ENCODE data around the gene EMP1.

DNA sequence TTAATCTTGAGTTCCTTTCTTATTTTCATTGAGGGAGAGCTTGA is 722 bp upstream of the CDKN1B start:
- PRO-cap, 3 experiments: peak in 1 of 3 experiments; most common plus-strand start position 28 of the sequence (in 1)
- RAMPAGE, long total RNA: no peak

- PRO-cap, 3 experiments: no peak in any of the 3 experiments
- RAMPAGE, long total RNA: no peak
- RRBS, 2 experiments: no CpG with 5 or more reads among the region's 2 CpGs
These were observed 3.4 kb downstream of the CDKN1B start for GRCh38 chr12:12720578-12720962.

DNA sequence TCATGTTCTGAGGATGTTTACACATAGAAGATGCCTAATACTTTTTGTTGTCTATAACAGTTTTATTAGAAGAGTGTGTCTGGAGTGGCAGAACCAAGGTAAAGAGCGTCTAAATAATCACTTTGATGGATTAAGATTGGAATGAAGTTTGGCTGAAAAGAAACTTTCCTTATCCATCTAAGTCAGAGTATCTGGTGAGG is 18.6 kb downstream of the DDX47 start:
- PRO-cap, 3 experiments: no peak in any of the 3 experiments
- RAMPAGE, long total RNA: no peak
- RRBS, 2 experiments: no CpG with 5 or more reads among the region's 1 CpG

- PRO-cap, 3 experiments: no peak in any of the 3 experiments
- RAMPAGE, long total RNA: no peak
- RRBS, 2 experiments: no CpG with 5 or more reads among the region's 11 CpGs
These were observed 23.8 kb downstream of the DDX47 start for GRCh38 chr12:12836713-12837550.

DNA sequence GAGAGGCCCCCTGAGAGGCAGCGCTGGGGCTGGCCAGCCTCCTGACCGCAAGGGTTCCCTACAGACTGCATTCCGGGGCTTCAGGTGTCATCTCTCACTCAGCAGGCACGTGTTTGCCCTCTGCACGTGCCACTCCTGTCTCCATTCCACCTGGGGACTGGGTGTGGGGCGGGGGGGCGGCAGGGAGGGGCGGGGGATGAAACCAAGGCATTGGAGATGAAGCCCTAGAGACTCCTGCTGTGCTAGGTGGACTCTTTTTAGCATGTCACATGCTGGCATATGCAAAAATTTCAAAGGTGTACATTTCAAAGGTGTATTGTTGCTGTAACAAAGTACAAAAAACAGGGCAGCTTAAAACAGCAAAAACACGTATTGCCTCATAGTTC is 5.9 kb upstream of the GPRC5A start:
- PRO-cap, 3 experiments: no peak in any of the 3 experiments
- RAMPAGE, long total RNA: no peak
- RRBS, 2 experiments: no CpG with 5 or more reads among the region's 9 CpGs

- PRO-cap, 3 experiments: peak in 2 of 3 experiments; most common plus-strand start chr12:12901272 (in 1); most common minus-strand start chr12:12901133 (in 1)
- RAMPAGE, long total RNA: no peak
- RRBS, 2 experiments: no CpG with 5 or more reads among the region's 14 CpGs
These were observed 10.0 kb downstream of the GPRC5A start for GRCh38 chr12:12901014-12902162.

- PRO-cap, 3 experiments: no peak in any of the 3 experiments
- RAMPAGE, long total RNA: no peak
- RRBS, 2 experiments: no CpG with 5 or more reads among the region's 16 CpGs
These were observed 12.4 kb downstream of the GPRC5A start for GRCh38 chr12:12903385-12904452.

DNA sequence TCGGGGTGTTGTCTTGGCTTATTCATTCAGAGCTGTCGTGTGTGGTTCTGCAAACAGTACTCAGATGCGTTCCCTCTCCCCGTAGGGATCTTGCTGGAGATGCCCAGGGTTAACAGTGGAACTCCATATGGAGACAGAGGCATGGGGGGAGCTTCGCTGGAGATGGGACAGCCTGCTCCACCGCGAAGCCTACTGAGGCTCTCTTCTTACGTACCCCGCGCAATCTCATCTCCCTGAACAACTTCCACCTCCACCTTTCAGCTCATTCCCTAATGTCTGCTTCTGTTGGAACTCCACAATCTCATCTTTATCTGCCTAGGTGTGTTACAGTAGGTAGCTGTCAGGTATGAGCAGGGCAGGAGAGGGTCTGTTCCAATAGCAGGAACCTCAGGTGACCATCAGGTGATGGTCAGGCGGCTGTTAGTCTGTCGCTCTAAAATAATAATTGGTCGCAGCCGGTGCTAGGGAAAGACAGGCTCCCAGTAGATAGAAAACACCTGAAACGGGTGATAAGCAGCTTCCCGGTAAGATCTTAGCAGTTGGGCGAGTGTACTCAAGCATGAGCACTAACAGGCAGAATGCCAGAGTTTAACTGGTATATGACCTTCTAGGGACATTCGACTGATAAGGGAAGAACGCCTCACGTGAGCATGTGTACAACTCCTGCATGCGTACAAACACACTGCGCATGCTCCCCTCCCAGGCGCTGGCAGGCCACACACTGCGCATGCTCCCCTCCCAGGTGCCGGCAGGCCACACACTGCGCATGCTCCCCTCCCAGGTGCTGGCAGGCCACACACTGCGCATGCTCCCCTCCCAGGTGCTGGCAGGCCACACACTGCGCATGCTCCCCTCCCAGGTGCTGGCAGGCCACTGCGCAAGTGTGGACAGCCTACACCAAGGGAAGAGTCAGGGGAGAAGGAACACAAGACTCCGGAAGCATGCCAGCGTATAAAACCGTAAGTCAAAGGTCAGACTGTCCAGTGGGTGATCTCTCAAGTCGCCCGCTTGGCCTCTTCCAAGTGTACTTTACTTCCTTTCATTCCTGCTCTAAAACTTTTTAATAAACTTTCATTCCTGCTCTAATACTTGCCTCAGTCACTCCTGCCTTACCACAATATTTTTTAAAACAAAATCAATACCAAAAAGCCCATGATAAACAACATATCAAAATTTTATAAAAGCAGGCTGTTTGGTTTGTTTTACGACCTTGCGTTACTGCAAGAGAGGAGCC is 24.7 kb downstream of the GPRC5D start:
- PRO-cap, 3 experiments: peak in 1 of 3 experiments; most common plus-strand start position 890 of the sequence (in 1)
- RAMPAGE, long total RNA: no peak
- RRBS, 2 experiments: 100% methylated on average over 1 of the region's 36 CpGs; no CpG with 5 or more reads in 1 of the 2 experiments

DNA sequence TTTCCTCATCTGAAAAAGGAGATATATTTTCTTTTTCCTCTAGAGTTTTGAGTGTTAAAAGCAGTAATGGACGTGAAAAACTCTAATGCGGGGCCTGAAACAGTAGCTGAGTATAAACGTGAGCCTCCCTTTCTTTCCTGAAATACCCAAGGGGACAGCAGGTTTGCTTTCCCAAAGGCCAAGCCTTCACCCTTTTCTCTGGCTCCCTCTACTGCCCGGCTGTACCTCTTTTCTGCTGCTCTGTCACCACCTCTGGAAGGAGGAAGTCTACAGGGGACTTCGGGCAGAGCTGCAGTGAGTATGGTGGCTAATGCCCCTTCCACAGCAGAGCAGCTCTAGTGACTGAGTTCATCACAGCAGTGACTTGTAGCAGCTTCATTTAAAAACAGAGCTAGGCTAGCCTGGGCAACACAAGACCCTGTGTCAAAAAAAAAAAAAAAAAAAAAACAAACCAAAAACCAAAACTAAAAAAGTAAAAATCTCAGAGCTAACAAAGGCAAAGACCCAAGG is 23.7 kb upstream of the GPRC5D start:
- PRO-cap, 3 experiments: no peak in any of the 3 experiments
- RAMPAGE, long total RNA: no peak
- RRBS, 2 experiments: no CpG with 5 or more reads among the region's 5 CpGs

GRCh38 chr12:13001698-13002036 is 1.6 kb upstream of the HEBP1 start:
- PRO-cap, 3 experiments: no peak in any of the 3 experiments
- RAMPAGE, long total RNA: no peak
- RRBS, 2 experiments: no CpG with 5 or more reads among the region's 23 CpGs

DNA sequence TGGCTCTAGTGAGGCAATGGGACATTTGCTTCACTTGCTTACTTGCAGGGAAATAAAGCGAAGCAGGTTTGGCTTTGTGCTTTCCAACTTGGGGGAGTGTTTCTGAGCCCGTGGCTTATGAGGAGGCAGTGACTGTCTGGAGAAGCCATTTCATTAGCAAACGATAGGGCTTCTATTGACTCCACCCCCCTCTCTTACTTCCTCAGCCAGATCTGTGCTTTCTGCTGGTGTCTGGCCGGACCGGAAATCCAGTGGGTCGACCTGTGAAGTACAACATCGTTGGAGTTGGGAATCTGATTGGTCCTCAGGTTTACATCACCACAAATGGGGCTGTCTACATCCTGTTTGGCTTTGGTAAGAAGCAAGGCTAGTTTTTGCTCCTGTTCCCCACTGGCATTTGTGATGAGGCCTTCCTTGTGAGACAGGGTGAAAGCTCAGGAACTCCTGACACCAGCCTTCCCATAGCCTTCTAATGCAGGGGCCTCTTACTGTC is 22.3 kb downstream of the FAM234B start:
- PRO-cap, 3 experiments: no peak in any of the 3 experiments
- RAMPAGE, long total RNA: no peak
- RRBS, 2 experiments: no CpG with 5 or more reads among the region's 7 CpGs

GRCh38 chr12:13098465-13099022 is 4.9 kb downstream of the GSG1 start:
- PRO-cap, 3 experiments: peak in 1 of 3 experiments; most common plus-strand start chr12:13098827 (in 1); most common minus-strand start chr12:13098655 (in 1)
- RAMPAGE, long total RNA: no peak
- RRBS, 2 experiments: no CpG with 5 or more reads among the region's 5 CpGs

DNA sequence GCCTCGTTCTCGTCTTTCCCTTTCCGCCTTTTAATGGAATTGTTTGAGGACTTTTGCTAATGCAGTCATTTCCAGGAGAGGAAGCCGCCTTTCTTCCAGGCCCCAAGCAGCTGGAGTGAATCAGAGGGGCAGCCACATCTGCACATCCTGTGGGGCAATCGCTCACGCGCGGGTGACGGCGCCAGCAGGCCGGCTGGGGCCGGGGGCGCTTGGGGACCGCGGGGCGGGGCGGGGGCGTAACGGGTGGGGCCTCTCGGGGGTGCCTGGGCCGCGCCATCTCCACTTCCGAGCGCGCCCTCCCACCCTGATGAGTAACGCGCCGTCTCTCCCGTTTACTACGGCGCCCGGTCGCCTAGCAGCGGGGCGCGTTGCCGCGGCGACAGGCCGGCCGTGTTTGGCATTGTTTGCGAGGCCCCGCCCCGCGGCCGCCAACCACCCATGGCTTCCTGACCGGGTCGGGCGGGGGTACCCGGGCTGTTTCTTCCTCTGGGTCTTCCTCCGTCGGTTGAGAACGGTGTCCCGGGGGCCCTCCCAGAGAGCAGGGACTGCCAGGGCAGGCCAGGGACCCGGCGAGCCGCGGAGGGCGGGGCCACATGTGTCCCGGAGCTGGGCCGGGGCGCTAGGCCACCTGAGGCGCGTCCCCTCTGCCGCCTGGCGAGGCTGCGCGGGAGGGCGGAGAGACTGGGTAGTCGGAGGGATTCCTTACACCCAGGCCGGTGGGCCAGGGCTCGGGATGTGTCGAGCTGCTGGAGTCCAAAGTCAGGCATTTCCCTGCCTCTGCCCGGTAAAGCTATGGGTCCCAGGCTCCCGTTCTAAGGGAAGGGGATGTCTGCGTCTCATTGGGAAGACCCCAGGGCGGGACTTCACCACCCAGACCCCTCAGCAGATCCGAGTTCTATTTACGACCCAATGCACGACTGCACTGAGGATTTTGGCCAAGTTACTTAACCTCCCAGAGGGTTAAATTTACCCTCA is 2.2 kb downstream of the GSG1 start:
- PRO-cap, 3 experiments: peak in 3 of 3 experiments; most common plus-strand start position 161 of the sequence (in 2); most common minus-strand start position 32 of the sequence (in 1)
- RAMPAGE, long total RNA: no peak
- RRBS, 2 experiments: 3 to 5% methylated on average over 30 of the region's 80 CpGs

GRCh38 chr12:13171766-13172249 is 24.7 kb upstream of the EMP1 start:
- PRO-cap, 3 experiments: no peak in any of the 3 experiments
- RAMPAGE, long total RNA: no peak
- RRBS, 2 experiments: no CpG with 5 or more reads among the region's 3 CpGs

GRCh38 chr12:13196308-13197021 is at the start of gene EMP1:
Gene EMP1 (plus strand): TSS chr12:13196726.
- PRO-cap, 3 experiments: peak in 3 of 3 experiments; most common plus-strand start chr12:13196786 (in 2); most common minus-strand start chr12:13196377 (in 1)
- RAMPAGE, long total RNA: no peak
- RRBS, 2 experiments: no CpG with 5 or more reads among the region's 12 CpGs

DNA sequence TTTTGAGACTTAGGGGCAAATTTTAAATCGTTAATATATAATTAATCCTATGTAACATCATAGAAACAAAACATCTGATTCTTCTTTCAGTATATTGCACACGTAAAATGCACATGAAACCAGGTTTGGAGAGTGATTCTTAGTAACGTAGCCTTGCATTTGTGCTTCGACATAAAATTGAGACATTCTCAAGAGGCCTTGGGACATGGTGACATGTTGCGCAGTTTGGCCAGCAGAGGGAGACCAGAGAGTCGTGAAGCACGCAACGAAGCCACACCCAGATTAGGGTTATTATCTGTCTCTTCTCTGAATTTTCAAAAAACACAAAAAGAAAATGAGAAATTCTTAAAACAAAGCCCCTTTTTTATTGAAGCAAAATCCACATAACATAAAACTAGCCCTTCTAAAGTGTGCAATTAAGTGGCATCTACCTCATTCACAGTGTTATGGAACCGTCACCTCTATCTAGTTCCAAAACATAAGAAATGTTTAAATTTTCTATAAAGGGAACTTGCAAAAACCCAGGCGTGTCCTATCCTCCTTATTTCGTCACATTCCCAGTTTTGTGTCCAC is 108.9 kb upstream of the ATF7IP start:
- PRO-cap, 3 experiments: no peak in any of the 3 experiments
- RAMPAGE, long total RNA: no peak
- RRBS, 2 experiments: no CpG with 5 or more reads among the region's 11 CpGs

- PRO-cap, 3 experiments: no peak in any of the 3 experiments
- RAMPAGE, long total RNA: no peak
- RRBS, 2 experiments: no CpG with 5 or more reads among the region's 8 CpGs
These were observed 1.8 kb downstream of the ATF7IP start for GRCh38 chr12:14366960-14367929.

GRCh38 chr12:14770674-14771051 is 268 bp downstream of the H4C16 start:
- PRO-cap, 3 experiments: peak in 3 of 3 experiments; most common plus-strand start chr12:14770932 (in 1); most common minus-strand start chr12:14770789 (in 2)
- RAMPAGE, long total RNA: no peak
- RRBS, 2 experiments: 2% methylated on average over 11 of the region's 31 CpGs

DNA sequence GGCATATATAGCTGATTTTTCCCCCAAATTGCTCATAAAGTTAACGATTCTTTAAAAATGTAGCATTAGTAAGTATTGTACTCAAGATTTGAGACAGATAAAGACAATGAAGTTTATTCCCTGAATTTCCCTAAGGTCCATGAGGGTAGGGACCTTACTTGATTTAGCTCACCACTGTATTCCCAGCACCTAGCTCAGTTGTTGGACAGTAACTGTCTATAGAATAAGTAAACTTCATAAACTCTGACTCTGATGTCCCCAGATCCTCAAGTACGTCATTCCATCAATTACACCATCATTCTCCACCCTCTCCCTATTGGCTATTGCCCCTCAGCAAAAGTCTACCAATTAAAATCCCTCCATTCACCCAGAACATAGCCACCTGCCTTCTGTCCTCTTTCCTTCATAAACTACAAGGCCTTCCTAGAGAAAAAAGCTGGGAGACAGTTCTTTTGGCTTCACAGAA is 9.6 kb downstream of the H2AJ start:
- PRO-cap, 3 experiments: no peak in any of the 3 experiments
- RAMPAGE, long total RNA: no peak
- RRBS, 2 experiments: no CpG with 5 or more reads among the region's 2 CpGs

- PRO-cap, 3 experiments: no peak in any of the 3 experiments
- RAMPAGE, long total RNA: no peak
- RRBS, 2 experiments: no CpG with 5 or more reads among the region's 5 CpGs
These were observed 9.7 kb downstream of the WBP11 start for GRCh38 chr12:14793457-14794140.